Fallopian tube (tissue), 1 donor: Measurements from ENCODE around the gene DDX18.

GRCh38 chr2:113175653-113176933, 2.3 kb downstream of the PSD4 start:
- PRO-cap, result no peak

DNA sequence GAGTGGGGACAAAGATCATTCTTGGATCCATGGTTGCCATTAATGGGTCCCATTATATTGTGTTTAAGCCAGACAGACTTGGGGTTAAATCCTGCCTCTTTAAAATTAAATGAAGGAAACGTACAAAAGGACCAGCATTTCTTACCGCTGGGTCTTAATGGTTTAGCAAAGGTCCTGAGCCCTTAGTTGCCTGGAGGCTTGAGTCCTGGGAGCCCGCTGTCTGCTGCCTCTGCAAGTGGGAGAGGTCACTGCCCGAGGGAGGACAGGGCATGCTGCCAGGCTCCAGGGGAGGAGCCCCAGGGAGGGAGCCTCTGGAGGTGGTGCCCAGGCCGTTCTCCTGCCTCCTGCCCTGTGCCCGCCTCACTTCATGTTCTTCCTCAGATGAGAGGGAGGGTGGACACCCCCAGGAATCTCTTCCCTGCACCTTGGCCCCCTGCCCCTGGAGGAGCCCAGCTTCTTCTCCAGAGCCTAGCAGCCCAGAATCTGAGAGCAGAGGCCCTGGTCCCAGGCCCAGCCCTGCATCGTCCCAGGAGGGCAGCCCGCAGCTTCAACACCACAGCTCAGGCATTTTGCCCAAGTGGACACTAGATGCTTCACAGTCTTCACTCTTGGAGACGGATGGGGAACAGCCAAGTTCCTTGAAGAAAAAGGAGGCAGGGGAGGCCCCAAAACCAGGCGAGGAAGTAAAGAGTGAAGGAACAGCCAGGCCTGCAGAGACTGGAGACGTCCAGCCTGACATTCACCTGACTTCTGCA, 11.9 kb downstream of the PSD4 start:
- PRO-cap, result no peak

DNA sequence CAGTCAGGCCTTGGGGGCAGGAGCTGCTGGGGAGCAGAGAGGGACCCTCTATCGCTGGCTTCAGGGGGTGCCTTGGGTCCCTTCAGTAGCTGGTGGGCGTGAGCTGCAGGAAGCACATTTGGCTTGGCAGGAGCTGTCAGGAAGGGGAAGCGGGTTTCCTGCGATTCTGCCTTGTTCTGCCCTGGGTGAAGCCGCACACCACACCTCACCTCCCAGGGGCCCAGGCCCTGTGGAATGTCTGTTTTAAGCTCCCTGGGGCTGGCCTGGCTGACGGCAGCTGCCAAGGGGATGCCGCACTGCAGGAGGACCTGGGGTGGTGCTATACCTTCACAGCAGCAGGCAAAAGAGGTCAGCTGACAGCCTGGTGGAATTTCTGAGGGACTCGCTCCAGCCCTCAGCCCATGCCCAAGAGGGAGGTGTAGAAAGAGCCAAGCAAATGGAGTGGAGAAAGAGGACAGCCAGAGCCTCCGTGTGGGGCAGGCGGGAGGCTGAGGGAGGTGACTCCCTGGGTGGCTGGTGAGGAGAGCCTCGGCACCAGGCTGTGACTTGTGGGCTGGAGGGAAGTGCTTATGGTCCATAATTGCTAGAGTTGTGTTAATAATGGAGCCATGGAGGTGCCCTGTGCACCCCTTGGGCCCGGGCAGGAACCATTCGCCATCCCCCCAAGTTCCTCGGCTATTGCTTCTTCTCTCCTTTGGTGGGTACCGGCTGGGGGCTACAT, 43.9 kb downstream of the PSD4 start:
- PRO-cap, result no peak

DNA sequence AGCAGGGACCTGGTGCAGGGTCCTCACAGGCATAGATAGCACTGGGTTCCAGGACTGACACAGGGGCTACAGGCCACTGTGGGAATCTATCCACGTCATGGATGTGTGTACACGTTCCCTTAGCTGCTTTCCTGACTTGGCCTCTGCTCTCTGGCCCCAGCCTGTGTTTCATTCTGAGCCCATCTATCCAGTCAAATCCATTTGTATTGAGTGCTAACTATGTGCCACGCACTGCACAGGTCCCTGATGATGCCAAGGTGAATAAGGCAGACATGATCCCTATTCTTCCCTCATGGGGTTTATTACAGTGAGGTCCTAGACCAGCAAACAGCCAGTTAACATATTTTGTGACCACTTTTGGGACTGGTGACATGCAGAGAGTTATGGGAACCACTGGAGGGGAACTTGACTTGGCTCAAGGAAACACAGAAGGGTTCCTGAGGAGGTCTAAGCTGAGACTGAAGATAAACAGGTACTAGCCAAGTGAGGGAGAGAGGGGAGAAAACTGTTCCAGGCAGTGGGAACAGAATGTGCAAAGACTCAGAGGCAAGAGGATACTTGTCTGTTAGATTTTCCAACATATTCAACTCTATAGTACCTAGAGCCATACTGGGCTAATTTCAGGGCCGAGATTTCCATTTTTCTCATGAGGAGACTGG, 31.1 kb downstream of the PAX8 start:
- PRO-cap, result no peak

DNA sequence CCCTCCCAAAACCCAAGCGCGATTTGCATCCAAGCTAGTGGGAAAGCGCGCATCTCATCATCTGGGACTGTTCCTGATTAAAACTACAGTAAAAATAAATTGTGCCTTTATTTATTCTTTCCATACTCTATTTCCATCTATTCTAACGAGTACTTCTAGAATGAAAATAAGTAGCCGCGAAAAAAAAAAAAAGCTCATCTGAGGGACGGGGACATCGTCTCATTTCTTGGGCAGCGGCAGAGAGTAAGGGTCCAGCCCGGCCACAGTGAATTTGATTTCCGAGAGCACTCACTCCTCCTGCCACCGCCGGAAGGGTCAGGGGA, 2.3 kb downstream of the PAX8 start:
- PRO-cap, result no peak

GRCh38 chr2:113276827-113277102, 2.0 kb downstream of the PAX8 start:
- PRO-cap, result no peak

DNA sequence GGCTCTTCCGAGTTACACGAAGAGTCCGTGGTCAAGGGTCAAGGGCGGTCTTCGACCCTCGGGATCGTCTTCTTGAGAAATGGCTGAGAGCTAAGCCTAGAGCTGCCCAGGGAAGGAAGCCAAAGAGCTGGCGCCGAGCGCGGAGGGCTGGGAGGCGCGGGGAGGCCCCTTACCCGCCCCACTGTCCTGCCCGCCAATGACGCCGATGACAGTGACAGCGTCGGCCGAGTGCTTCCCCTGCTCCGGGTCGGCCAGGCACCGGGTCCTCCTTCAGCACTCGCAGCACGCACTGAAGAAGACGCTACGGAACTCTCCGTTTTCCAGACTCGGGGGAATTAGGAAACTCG, 4.4 kb downstream of the FOXD4L1 start:
- PRO-cap, result no peak

DNA sequence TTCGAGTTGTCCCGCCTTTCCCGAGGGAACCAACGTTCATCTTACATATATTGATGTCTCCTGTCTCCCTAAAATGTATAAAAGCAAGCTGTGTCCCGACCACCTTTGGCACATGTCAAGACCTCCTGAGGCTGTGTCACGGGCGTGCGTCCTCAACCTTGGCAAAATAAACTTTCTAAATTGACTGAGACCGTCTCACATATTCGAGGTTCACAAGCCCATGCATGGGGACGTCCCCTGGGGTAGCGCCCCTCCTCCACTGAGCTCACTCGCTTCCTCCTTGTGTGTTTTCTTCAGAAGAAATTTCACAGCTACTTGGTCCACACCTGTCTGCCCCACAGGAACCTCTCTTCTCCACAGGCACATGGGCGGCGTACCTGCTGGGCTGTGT, 567 bp upstream of the RABL2A start:
- PRO-cap, result unidirectional peak, plus-strand start at position 296 of the sequence

- PRO-cap, result unidirectional peak, plus-strand start at chr2:113963790
These were observed 73.5 kb downstream of the ACTR3 start for GRCh38 chr2:113963217-113963909.

- PRO-cap, result no peak
These were observed 219.4 kb downstream of the DPP10 start for GRCh38 chr2:114661877-114662203.

DNA sequence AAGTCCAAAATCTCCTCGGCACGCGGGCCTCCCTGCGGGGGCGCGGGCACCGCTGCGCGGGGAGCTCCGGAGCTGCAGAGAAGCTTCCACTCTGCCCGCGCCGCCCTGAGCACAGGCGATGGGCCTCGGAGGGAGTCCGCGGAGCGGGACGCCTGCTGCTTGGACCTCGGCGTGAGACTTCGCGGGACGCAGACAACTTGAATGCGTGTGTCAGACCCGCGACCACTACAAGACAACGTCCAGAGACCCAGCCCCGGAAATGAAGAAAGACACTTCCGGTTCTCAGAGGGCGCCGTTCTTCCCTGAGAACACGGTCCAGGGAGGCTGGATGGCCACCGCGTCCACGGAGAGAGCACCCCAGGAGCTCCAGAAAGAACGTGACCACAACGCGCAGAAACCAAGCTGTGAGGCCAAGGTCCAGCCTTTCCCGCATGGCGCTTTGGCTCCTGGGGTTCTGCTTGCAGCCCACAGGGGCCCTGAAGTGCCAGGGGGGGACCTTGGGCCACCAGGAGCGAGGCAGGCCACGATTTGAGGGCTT, 219.9 kb downstream of the DPP10 start:
- PRO-cap, result unidirectional peak, minus-strand start at position 234 of the sequence

- PRO-cap, result no peak
These were observed 1538.2 kb downstream of the DPP10 start for GRCh38 chr2:115980641-115981052.

- PRO-cap, result no peak
These were observed 609.1 kb upstream of the DDX18 start for GRCh38 chr2:117205332-117205819.

DNA sequence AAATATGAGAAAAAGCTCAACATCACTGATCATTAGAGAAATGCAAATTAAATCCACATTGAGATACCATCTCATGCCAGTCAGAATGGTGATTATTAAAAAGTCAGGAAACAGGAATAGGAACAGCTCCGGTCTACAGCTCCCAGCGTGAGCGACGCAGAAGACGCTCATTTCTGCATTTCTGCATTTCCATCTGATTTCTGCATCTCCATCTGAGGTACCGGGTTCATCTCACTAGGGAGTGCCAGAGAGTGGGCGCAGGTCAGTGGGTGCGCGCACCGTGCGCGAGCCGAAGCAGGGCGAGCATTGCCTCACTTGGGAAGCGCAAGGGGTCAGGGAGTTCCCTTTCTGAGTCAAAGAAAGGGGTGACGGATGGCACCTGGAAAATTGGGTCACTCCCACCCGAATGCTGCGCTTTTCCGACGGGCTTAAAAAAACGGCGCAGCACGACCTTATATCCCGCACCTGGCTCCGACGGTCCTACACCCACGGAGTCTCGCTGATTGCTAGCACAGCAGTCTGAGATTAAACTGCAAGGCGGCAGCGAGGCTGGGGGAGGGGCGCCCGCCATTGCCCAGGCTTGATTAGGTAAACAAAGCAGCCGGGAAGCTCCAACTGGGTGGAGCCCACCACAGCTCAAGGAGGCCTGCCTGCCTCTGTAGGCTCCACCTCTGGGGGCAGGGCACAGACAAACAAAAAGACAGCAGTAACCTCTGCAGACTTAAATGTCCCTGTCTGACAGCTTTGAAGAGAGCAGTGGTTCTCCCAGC, 10.6 kb upstream of the DDX18 start:
- PRO-cap, result no peak

GRCh38 chr2:117814176-117815241, at the start of gene DDX18:
TSS of gene DDX18 (plus strand) at chr2:117814691.
- PRO-cap, result unidirectional peak, plus-strand start at chr2:117814691

GRCh38 chr2:117835685-117836531, 21.4 kb downstream of the DDX18 start:
- PRO-cap, result unidirectional peak, plus-strand start at chr2:117836120

- PRO-cap, result no peak
These were observed 13.3 kb downstream of the CCDC93 start for GRCh38 chr2:118000472-118001096.

DNA sequence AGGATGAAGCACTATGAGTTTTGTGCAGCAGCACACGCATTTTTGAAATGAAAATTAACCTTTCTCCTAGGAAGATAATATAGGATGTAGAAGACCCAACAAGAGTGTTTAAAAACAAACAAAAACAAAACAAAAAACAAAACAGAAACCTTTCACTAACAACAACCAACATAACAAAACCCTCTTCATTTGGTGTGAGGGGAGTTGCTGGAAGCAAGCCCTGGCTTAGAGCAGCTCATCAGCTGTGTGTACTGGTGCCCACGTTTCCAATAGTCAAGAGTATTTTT, 134.3 kb downstream of the INSIG2 start:
- PRO-cap, result no peak

GRCh38 chr2:118834913-118835798, 12.3 kb downstream of the EN1 start:
- PRO-cap, result no peak

DNA sequence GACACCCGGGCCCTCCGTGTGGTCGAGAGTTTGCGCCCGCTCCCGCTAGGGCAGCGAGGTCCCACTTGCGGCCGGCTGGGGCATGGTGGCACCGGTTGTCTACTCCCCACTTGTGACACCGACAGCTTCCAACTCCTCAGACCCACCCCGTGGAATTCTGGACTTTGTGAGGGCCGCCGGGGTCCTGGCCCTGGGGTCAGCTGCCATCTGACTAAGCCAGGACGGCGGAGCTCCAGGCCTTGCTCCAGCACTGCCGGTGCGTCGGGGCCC, 10.0 kb upstream of the EN1 start:
- PRO-cap, result no peak